Tibial artery (tissue), 1 donor: Measurements from ENCODE around the gene CHRD.

GRCh38 chr3:184364737-184365678 lies 3.5 kb downstream of the POLR2H start:
- PRO-cap: no peak

GRCh38 chr3:184379568-184380820 lies at the start of gene CHRD:
TSS of gene CHRD (plus strand) at chr3:184380054.
- PRO-cap: bidirectional peak, plus-strand start at chr3:184379889, minus-strand start at chr3:184379788; bidirectional peak, plus-strand start at chr3:184380310, minus-strand start at chr3:184380175

- PRO-cap: no peak
Observed at GRCh38 chr3:184525268-184526412, 35.9 kb upstream of the EPHB3 start.

GRCh38 chr3:184575429-184576279 lies 14.1 kb downstream of the EPHB3 start:
- PRO-cap: no peak

DNA sequence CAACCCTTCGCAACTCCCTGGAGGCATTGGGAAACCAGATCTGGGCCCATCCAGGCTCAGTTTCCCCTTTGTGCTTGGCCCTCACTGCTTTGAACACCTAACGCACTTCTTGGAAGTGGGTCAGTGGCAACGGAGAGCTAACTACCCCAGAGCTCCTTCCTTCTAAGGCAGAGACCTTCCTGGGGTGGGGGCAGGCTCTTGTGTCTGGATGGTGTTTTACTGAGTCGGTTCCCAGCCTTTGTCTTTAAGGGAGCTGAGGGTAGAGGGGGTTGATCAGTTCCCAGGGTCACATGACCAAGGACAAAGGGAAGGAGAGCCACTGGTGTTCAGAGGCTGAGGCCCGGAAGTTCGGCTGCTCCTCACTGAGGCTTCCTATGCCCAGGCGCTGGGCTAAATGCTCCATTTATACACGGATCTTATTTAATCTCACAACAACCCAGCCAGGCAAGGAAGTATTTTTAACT lies 20.9 kb downstream of the EPHB3 start:
- PRO-cap: unidirectional peak, plus-strand start at position 319 of the sequence

GRCh38 chr3:184602317-184603433 lies 41.1 kb downstream of the EPHB3 start:
- PRO-cap: unidirectional peak, minus-strand start at chr3:184603017

DNA sequence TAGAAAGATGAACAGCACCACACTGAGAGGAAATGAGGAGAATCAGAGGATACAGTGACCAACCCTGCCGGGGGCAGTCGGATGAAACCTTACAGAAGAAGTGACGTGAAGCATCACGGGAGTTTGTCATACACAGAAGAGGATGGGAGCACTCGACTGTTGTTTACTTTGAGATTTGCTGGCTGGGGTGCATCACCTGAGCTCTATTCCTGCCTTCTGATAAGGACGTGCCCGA lies 45.4 kb downstream of the MAGEF1 start:
- PRO-cap: no peak

GRCh38 chr3:185154132-185154496 lies 1.3 kb upstream of the C3orf70 start:
- PRO-cap: no peak

GRCh38 chr3:185175341-185176073 lies 22.6 kb upstream of the C3orf70 start:
- PRO-cap: no peak

DNA sequence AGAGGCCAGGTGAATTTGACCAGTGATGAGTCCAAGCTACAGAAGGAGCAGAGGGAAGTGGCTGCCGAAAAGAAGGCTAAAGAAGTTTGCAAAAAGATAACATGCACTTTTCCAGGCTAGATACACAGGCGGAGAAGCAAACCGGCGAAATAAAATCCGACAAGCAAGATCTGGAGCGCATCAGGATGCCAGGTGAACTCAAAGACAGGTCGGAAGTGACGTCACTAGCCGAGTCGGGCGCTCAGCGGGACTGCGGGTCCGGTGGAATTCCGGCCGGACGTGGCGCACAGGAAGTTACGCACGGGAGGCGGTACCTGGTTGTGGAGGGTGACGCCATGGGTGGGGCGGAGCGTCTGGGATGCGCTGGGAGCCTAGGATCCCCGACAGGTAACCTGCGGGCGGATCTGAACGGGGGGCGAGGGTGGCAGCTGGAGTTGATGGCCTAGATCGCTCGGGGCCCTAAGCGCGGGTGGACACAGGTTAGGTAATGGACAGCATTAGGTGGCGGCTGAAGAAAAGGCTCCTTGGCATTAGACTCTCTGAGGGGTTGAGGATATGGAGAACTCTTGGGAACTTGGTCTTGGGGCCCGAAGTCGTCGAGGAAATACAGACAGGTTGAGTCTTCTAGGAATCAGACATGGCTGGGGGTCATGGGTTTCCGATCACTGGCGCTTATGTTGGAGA lies 28.9 kb upstream of the EHHADH start:
- PRO-cap: bidirectional peak, plus-strand start at position 336 of the sequence, minus-strand start at position 217 of the sequence

DNA sequence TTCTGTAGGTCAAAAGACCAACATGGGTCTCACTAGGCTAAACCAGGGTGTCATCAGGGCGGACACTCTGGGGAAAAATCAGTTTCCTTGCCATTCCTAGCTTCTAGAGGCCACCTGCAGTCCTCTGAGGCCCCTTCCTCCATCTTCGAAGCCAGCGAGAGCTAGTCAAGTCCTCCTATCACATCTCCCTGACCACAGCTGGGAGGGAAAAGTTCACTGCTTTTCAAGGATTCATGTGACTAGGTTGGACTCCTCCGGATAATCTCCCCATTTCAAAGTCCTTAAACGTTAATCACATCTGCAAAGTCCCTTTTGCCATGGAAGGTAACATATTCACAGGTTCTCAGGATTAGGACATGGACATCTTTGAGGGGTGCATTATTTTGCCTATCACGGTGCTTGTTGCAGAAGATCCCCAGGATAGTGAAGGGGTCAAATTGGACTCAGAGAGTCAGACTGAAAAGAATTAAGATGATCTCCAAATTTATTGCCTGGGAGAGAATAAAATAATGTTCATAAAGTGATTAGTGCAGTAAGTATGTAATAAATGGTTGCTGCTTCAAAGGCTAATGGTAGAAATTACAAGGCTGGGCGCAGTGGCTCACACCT lies 35.8 kb upstream of the MAP3K13 start:
- PRO-cap: no peak

DNA sequence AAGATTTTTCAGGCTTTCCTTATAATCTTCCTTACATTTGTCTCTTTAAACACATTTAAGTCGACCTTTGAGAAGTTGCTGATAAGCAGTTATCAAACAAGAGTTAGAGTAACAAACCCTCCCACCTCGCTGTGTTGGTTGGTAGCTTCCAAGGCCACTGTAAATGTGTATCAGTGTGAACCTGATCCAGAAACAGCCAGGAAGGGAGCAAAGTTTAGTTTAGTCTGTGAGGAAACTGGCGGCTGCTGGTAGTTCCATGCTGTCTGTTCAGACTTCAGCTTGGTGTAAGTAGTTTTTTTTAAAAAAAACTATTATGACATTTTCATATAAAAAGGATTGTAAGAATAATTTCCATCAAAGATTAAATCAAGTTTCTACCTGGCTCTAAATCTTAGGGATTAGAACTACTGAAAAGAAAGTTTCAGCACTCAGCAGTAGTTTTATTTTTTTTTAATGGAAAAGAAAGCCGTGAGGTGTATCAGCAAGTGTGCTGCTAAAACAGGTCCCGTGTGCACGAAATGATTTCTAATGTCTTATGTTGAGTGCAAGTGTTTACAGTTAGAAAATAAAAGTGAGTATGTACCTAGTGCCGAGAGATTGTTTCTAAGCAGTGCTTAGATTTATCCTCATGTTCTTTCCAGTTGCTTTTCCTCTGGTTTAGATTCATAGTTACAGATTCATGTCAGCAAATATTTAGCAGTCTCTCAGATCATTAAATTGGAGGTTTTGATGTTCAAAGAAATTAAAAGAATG lies 34.1 kb upstream of the MAP3K13 start:
- PRO-cap: no peak

DNA sequence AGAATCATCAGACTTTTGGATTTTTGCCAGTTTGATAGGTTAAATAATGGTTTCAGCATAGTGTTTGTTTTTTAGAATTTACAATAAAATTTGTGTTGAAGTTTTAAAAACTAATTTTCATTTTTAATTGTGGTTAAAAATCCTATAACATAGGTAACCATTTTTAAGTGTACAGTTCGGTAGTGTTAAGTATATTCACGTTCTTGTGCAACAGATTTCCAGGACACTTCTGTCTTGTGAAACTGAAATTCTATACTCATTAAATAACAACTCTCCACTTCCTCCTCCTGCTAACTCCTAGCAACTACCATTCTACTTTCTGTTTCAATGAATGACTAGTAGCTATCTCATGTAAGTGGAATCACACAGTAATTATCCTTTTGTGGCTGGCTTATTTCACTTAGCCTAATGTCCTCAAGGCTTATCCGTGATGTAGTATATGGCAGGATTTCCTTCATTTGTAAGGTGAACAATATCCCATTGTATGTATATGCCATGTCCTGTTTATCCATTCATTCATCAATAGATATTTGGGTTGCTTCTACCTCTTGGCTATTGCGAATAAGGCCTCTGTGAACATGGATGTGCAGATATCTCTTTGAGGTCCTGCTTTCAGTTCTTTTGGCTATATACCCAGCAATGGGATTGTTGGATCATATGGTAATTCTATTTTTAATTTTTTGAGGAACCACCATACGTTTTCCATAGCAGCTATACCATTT lies 30.5 kb upstream of the MAP3K13 start:
- PRO-cap: no peak

GRCh38 chr3:185405974-185406323 lies 43.0 kb downstream of the MAP3K13 start:
- PRO-cap: no peak

GRCh38 chr3:185437142-185437629 lies 61.6 kb downstream of the TMEM41A start:
- PRO-cap: no peak

- PRO-cap: no peak
Observed at GRCh38 chr3:185473356-185473955, 25.4 kb downstream of the TMEM41A start.

DNA sequence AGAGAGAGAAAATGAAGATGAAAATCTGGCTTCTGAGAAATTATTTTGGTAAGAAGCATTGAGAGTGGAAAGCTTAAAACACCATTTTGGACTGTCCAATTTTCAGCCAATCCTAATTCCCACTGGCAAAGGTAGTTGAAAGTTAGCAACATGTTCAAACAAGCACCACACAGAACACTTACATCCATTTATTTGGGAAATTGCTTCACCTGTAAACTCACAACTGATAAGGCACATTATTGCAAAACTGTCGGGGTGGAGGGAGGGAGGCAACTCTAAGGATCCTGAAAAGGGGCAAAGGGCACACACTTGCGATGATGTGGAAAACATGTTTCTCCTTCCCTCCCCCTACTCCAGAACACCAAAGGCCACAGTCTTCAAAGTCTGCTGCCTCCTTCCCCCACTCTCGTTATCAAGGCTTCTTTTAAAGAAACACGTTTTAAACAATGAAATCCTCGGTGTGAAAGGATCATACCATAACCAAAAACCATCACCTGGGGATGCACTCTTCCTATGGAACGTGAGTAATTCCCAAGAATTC lies 9.3 kb downstream of the TMEM41A start:
- PRO-cap: no peak

GRCh38 chr3:185934015-185935255 lies 3.4 kb downstream of the TRA2B start:
- PRO-cap: no peak

GRCh38 chr3:185986238-185986538 lies 48.4 kb upstream of the TRA2B start:
- PRO-cap: no peak

DNA sequence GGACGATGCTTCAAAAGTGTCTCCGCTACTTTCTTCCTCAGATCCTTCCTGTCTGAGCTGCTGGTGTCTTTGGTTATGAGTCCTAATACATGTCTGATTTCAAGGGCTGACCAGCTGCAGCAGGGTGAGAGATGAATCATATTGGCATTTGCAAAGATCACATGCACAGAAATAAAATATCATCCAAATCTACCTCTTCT lies 116.8 kb upstream of the ETV5 start:
- PRO-cap: no peak